Skeletal muscle satellite cell (primary cell): ENCODE results near the genes UPP1, IKZF1 and POM121L12.

DNA sequence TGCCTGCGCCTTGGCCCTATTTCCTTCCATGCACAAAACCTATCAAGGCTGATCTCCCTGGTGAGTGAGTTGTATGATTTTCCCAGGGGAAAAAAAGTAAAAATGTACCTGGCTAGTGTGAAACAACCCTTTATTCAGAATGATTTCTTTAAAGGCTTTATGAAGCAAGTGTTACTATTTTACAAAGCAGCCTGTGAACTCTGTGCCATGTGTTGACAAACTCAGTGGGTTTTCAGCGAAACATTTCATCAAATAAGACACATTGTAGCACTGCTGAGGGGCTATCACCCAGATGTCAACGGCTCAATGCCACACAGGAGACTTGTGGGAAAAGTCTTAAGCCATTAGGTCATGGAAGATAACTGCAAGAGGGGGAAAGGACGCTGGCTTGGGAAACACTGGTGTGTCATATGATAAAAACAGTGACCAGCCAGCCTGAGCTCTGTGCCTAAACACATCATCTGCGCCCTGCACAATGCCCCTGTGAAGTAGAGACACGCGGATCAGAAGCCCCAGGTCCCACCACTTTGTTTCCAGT, 116.9 kb downstream of the TNS3 start:
- CAGE, long polyA plus RNA, result no peak

- CAGE, long polyA plus RNA, result no peak
These were observed 81.8 kb downstream of the TNS3 start for GRCh38 chr7:47500139-47500433.

DNA sequence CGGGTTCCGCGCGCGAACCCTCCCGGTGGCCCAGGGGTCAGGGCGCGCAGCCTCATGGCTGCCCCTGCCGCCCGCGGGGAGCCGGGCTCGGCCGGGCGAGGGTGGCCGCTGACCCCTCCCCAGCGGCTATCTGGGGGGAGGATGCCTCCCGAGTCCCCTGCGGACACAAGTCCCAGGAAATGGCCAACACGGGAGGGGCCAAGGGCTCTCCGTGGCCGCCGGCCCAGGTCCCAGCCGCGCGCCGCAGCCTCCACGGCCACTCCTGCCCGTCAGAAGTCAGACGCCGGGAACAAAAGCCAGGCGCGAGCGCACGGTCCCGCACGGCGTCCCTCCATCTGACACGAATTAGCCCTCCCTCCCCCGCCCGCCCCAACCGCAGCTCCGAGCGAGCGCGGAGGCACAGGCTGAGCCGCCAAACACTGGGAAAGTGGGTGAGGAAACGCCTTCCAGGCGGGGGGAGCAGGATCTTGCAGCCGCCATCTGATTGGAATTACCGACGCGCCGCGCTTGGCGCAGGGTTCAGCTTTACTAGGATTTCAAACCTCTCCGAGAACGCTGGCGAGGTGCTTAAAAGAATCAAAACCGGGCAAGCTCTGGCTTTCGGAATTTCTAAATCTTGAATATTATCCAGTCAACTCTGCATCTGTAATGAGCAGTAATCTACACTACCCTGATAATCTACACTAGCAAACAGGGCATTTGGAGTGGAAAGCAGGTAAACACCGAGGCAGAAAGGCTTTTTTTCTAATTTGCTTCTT, 44.7 kb downstream of the TNS3 start:
- CAGE, long polyA plus RNA, result no peak

GRCh38 chr7:47570427-47571137, 11.3 kb downstream of the TNS3 start:
- CAGE, long polyA plus RNA, result no peak

GRCh38 chr7:47600633-47601184, 18.8 kb upstream of the TNS3 start:
- CAGE, long polyA plus RNA, result no peak

DNA sequence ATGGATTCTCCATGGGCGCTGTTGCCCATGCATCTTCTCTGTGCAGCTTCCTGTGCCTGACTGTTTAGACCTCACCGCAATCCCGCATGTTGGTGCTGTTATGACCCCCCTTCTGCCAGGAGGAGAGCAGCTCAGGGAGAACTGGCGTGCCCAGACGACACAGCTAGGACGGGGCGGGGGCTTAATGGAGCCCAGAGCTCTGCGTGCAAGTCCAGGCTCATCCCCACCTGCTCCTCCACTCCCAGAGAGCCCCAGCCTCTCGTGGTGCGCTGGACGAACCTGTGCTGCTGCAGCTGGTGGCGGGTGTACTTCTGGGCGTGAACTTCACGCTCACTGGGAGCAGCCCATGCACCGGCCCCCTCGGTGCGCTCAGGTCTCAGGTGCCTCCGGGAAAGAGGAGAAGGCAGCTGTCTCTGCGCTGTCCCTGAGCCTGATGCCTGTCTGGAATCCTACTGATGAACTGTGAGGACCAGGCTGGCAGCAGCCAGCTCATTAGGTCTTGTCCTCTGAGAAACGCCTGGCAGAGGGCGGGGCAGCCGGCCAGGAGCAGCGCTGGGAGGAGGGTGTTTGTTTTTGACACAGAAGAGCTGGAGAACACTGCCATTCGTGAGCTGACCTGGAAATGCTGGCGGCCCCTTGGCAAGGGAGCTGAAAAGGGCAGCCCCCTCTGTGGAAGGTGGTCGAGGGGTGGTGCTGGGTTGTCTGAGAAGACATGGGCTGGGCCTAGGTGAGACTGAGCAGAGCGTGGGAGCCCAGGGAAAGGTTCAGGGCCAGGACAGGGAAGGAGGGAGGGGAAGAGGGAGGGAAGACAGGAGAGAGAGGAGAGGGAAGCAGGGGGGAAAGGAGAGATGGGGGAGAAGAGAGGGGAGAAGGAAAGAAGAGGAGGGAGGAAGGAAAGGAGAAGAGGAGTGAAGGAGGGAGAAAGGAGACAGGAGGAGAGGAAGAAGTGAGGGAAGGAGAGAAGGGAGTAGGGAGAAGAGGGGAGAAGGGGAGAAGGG, 53.3 kb upstream of the TNS3 start:
- CAGE, long polyA plus RNA, result no peak

DNA sequence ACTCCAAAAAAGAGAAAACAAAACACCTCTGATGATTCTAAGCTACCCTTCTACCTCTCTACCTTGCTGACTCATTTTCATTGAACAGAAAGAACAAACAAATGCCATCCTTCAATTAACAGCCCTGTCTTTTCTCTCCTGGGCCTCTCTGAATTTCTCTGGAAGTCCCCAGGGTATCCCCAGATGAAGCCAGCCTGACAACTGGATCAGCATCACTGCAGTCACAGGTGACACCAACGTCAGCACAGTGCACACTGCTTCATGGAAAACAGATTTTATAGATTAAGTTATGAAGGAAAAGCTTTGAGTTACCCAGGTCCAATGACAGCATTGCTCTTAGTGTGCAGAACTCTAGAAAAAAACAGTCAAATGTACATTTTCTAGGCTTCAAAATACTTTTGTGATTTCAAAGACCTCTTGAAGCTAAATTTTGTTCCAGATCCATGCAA, 5.6 kb downstream of the HUS1 start:
- CAGE, long polyA plus RNA, result no peak

DNA sequence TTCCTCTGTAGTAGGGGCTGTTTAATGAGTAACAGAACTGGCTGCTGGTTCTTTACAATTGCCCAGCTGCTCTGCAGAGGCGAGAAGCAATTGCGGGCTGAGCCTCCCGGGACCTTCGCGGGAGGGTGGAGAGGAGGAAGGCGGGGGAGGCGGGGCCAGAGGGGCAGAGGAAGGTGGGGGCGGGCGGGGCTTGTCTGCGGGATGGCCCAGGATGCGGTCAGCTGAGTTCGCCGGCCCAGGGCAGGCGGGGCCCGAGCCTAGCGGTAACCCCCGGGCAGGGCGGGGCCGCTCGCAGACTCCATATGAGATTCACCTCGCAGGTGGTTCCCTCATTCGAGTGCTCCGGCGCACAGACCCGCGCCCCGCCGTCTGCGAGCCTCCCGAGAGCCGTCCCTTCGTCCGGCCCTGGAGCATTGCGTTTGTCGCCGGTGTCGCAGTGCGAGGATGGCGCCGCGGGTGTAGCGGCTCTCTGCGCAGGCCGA, at the start of gene UPP1:
UPP1 (plus strand) TSS at position 332 of the 482 bp plus-strand sequence.
- CAGE, long polyA plus RNA, result no peak

- CAGE, long polyA plus RNA, result no peak
These were observed at the start of gene IKZF1 for GRCh38 chr7:50304384-50305372. Gene IKZF1, plus strand, starts transcription at chr7:50304716.

GRCh38 chr7:50350474-50351032, 46.0 kb downstream of the IKZF1 start:
- CAGE, long polyA plus RNA, result no peak

- CAGE, long polyA plus RNA, result no peak
These were observed 58.1 kb downstream of the IKZF1 start for GRCh38 chr7:50362309-50363235.

GRCh38 chr7:50450661-50451137, 549 bp upstream of the FIGNL1 start:
- CAGE, long polyA plus RNA, result no peak

DNA sequence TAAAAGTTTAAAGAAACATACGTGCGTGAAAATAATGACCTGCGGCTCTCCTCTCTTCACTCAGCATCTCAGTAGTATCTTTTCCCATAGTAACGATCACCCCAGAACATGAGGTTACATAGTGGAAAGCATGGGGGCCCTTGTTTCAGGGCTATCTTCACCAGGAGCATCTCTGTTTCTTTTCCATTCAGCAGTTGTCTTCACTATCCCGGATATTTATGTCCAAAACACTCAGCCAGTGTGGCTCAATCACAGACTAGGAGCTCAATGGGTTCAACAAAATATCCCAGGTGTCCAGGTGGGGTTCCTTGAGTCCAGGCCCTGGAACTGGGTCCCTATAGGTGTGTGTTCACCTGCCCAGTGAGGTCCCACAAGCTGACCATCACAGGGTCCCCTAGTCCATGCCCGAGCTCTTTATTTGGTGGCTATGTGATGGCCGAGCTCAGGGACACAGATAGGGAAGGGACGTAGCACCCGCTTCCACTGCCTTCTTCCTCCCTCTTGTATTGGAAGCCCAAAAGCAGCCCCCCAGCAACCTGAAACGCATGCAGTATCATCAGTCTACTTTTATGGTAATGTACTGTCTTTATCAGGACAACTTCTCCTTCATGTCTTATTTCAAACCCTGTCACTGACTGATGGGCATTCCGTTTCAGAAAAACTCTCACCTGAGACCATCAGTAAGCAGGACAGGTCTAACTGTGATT, 78.9 kb upstream of the DDC start:
- CAGE, long polyA plus RNA, result no peak

- CAGE, long polyA plus RNA, result no peak
These were observed 56.4 kb upstream of the GRB10 start for GRCh38 chr7:50839010-50839616.

- CAGE, long polyA plus RNA, result no peak
These were observed 246.2 kb upstream of the GRB10 start for GRCh38 chr7:51028543-51029666.

DNA sequence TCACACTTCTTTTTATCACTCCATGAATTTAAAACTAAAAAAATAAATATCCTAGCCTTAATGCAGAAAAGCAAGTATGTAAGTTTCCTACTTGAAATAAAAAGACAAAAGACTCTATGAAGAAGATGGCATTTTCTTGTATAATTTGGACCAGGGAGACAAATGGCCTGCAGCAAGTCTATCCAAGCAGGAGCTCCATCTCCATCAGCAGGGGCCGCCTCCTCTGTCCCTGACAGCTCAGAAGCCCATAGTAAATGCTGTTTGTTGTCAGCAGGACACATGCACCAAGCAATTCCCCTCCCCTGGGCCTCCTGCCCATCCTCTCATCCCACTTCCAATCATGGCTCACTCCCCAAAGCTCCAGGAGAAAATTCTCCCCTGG, 70.5 kb downstream of the COBL start:
- CAGE, long polyA plus RNA, result no peak

- CAGE, long polyA plus RNA, result no peak
These were observed 60.3 kb downstream of the COBL start for GRCh38 chr7:51256156-51256819.

DNA sequence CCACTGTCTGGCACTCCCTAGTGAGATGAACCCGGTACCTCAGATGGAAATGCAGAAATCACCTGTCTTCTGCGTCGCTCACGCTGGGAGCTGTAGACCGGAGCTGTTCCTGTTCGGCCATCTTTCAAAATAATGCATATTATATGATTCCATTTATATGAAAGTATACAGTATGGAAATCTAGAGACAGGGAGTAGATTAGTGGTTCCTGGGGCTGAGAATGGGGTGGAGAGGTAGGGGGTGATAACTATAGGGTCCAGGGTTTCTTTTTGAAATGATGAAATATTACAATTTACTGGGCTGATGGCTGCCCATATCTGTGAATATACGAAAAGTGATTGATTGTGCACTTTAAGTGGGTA, 3.2 kb upstream of the POM121L12 start:
- CAGE, long polyA plus RNA, result no peak

GRCh38 chr7:53035281-53035768, at the start of gene POM121L12:
Gene POM121L12, plus strand, starts transcription at chr7:53035633.
- CAGE, long polyA plus RNA, result no peak

DNA sequence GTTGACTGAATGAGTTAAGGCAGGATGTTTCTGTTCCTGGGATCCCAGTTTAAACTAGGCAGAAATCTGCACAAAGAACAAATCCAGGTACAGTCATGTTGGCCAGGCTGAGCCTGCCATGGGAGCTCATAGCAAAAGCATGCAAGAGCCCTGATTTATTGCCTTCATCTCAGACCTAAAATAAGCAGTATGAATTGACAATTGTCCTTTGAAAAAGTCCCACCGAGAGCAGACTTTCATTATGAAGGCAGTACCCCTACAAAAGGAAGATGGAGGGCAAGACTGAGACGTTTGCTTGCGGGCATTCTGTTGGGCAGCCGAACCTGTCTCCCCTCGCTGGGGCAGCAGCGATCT, 558.5 kb upstream of the VSTM2A start:
- CAGE, long polyA plus RNA, result no peak